Islet of Langerhans (tissue), 1 donor: ENCODE measurements around a stretch of chr12.

DNA sequence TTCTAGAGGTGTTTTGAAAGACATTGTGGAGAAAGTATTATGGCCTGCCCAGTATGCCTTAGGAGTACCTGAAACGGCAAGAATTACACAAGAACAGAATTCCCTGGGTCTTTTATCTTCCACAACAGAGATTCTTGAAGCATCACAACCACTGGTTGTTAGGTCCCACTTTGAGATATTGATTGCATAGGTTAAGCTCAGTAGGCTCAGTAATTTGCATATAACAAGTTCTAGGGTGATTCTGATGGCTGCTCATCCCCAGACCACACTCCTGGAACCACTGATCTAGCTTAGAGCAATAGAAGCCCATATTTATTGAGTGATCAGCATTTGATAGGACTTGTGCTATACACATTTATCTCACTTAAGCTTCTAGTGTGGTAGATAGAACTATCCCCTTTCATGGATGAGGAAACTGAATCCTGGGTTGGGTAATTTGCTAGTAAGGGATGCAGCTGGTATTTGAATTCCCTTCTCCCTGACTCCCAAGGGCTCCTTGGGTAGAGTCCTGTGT lies 19.9 kb downstream of the POP5 start:
- RRBS = no CpG with 5 or more reads among the region's 1 CpG

DNA sequence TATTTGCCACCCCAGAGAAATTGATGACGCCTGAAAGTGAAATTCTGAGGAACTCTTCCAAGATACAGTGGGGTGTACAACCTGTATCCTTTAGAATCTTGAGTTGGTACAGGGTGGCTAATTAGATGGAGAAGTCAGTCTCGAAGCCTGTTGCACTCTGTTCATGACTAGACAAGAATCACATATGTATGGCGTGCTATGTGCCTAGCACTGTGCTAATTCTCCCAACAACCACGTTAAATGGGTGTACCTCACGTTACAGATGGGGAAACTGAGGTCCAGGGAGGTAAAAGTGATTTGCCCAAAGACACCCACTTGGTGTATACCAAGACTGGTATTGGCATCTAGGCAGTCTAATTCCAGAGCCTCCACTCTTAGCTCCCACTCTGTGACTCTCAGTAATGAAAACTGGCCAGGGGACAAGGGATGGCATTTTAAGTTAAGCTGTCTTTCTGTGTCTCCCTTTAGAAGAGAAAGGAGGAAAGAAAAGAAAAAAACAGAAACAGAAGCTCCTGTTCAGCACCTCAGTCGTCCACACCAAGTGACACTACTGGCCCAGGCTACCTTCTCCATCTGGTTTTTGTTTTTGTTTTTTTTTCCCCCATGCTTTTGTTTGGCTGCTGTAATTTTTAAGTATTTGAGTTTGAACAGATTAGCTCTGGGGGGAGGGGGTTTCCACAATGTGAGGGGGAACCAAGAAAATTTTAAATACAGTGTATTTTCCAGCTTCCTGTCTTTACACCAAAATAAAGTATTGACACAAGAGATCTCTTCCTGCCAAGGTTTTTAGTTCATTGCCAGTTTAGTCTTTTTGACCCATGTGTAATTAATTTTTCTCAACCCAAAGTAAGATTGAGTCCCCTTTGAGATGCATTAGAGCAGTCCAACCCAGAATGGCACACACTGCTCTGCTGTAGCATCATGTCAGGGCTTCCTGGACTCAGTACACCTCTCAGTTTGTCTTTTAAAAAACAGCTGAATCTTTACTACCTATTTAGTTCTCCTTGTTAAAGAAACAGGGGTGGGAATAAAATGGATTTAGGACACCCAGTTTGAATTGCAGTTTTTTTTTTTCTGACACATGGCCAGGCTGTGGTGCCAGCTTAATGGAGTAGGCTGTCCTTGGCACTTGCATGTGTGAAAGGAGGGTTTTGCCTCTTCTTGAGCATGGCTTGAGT lies 4.7 kb downstream of the POP5 start:
- RRBS = no CpG with 5 or more reads among the region's 6 CpGs

- RRBS = no CpG with 5 or more reads among the region's 4 CpGs
Measured at GRCh38 chr12:120590991-120591353, 9.8 kb upstream of the POP5 start.

GRCh38 chr12:120668755-120669945 lies 17.8 kb upstream of the MLEC start:
- RRBS = no CpG with 5 or more reads among the region's 22 CpGs

DNA sequence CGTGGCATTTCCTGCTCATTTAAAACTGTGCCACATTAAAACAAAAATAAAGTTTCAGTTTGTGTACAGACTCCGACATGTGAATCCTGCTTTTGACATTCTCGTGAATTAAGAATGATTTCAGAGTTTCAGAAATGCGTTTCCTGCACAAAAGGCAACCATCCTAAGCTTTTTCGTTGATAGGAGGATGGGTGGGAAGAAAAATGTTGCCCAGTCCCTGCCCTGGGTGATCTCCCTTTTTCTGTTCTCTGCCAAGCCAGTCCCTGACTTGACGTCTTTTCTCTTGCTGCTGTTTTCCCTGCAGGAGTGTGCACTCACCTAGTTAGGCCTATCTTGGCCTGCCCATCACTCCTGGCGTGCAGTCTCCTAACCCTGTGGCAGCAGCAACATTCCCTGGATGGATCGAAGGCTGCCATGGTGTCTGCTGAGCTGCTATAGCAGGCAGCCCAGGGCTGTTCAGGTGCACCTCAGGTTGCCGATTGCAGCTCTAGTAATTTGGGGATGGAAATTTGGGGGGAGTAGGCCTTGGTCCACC lies 1.1 kb downstream of the UNC119B start:
- RRBS = no CpG with 5 or more reads among the region's 9 CpGs

DNA sequence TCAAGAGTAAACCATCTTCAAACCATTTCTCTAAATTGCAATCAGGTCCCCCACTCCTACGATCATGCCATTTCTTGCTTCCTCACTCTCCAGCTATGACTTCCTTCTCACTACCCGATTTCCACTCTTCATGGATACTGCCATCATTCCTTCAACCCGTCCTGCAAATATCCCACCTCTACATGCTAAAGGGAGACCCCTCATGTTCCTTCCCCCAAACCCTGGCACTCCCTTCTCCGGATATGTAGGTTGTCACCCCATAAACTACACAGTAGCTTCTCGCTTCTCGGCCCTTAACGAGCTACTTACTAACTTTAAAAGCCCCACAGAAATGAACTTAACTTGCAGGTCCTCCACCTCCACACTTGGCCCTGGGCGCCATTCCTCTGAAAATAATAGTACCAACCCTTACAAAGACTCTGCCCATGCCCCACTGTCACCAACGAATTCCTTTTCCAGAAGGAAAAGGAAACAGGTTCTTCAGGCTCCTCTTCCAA lies 1.4 kb downstream of the SPPL3 start:
- RRBS = no CpG with 5 or more reads among the region's 9 CpGs

GRCh38 chr12:120979645-120980178 lies 1.4 kb downstream of the HNF1A start:
- RRBS = no CpG with 5 or more reads among the region's 9 CpGs

DNA sequence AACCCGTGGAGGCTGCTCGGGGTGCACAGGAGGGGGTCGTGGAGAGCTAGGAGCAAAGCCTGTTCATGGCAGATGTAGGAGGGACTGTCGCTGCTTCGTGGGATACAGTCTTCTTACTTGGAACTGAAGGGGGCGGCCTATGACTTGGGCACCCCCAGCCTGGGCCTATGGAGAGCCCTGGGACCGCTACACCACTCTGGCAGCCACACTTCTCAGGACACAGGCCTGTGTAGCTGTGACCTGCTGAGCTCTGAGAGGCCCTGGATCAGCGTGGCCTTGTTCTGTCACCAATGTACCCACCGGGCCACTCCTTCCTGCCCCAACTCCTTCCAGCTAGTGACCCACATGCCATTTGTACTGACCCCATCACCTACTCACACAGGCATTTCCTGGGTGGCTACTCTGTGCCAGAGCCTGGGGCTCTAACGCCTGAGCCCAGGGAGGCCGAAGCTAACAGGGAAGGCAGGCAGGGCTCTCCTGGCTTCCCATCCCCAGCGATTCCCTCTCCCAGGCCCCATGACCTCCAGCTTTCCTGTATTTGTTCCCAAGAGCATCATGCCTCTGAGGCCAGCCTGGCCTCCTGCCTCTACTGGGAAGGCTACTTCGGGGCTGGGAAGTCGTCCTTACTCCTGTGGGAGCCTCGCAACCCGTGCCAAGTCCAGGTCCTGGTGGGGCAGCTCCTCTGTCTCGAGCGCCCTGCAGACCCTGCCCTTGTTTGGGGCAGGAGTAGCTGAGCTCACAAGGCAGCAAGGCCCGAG lies 14.7 kb downstream of the C12orf43 start:
- RRBS = no CpG with 5 or more reads among the region's 19 CpGs

- RRBS = no CpG with 5 or more reads among the region's 13 CpGs
Measured at GRCh38 chr12:121210684-121211214, 820 bp downstream of the P2RX4 start.

DNA sequence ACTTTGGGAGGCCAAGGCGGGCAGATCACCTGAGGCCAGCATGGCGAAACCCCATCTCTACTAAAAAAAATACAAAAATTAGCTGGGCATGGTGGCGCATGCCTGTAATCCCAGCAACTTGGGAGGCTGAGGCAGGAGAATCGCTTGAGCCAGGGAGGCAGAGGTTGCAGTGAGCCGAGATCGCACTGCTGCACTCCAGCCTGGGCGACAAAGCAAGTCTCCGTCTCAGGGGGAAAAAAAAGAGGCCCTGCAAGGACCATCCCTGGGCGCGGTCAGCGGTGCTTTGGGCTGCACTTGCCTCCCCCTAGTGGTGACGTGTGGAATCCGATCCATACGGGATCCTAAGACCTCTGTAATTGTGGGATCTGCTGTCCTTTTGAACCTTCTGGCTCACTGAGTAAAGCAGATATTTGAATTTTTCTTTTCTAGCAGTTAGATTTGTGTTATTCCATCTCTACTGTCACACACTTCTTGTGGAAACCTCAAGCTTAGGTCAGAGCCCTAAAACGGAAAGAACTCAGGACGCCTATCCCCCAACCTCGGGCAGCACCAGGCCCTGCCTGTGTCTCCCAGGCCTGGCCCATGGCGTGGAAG lies 20.3 kb downstream of the P2RX4 start:
- RRBS = no CpG with 5 or more reads among the region's 18 CpGs

DNA sequence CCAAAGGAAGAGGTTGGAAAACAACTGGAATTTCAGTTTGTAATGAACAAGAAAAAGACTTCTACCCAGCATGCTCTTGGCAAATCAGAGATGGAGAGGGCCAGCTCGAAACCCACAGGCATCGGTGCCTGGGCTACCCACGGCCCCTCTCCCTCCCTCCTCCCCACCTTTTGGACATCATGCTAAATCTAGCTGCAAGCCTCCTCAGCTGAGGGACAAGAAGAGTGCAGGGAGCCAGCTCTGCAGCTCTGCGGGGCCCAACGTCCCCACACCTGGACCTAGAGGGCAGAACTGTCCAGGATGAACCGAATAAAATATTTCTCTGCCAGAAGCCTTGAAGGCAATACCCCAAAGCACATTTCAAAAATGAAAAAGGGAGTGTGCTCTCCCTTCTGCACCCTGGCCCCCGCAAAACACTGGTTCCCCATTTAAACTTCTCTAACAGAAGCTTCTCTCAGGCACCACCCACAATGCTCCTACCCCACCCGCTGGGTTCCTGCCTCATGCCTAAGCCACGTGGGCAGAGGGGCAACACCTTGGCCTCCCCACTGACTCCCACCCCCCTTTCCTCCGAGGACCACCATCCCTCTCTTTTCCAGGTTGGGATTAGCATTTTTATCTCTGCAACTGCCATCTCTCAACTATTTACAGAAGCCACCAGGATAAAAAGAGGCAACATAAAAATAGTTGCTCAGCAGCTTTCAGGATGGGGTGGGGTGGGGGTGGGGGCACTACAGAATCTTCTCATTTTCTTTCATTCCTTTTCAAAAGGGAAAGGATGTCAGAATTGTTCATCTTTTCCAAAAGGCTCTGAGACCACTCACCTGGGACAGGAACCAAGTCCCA lies 8.1 kb downstream of the CAMKK2 start:
- RRBS = no CpG with 5 or more reads among the region's 10 CpGs

DNA sequence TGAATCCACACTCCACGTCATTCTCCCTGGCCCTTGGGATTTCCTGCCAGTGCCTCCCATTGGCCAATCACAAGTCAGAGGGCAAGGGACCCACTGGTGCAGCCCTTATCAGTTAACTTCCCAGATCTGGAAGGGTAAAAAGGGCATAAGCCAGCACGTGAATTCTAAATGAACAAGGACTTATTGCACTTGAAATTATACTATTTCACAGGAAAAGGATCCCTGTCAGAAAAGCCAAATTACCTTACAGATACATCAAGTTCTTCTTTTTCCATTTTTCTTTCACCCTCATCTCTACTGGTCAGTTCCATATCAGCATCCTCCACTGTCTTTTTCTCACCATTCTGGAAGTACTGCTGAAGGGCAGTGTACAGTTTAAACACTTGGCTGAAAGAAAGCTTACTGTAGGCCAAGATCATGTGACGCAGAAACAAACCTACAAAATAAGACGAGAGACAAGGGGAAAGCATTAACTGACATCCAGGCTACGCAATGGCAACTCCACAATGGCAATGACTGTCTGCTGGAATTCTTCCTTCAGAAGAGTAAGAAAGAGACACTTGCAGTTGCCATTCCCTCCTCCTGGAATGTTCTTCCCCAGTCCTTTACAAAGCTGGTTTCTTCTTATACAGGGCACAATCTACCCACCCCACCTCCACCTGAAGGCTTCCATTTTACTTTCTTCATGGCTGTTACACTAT lies 6.5 kb downstream of the ANAPC5 start:
- RRBS = no CpG with 5 or more reads among the region's 5 CpGs

GRCh38 chr12:121550681-121551536 lies 29.9 kb downstream of the KDM2B start:
- RRBS = no CpG with 5 or more reads among the region's 17 CpGs

GRCh38 chr12:121582072-121582608 lies 1.3 kb upstream of the KDM2B start:
- RRBS = no CpG with 5 or more reads among the region's 11 CpGs

DNA sequence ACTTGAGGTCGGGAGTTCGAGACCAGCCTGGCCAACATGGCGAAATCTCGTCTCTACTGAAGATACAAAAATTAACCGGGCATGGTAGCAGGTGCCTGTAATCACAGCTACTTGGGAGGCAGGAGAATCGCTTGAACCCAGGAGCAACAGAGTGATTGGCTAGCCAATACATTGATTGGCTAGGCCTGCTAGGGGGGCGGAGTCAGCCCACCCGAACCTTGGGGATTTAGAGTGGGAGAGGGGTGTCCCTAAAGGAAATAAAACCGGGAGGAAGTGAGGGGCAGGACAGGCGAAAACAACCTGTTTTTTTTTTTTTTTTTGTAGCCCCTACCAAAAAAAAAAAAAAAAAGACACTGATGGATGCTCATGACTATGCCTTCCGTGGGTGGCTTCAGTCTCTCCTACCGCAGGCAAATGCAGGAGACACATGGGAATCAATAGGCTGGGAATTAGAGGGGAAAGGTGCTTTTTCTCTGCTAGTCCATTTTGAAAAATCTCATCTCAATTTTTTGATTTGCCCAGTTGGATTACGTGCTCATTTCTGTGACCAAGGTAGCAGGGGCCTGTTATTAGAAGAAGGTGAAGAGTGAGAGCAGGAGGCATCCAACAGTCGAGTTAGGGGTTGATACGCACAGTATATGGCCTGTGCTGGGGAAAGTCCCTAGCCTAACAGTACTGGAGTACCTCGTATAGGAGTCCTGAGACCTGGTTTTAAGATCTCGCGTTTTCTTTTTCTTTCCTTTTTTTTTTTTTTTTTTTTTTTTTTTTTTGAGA lies 4.7 kb downstream of the MORN3 start:
- RRBS = no CpG with 5 or more reads among the region's 18 CpGs

GRCh38 chr12:121773438-121773895 lies 20.0 kb downstream of the RHOF start:
- RRBS = 16% methylated on average over 3 of the region's 12 CpGs

DNA sequence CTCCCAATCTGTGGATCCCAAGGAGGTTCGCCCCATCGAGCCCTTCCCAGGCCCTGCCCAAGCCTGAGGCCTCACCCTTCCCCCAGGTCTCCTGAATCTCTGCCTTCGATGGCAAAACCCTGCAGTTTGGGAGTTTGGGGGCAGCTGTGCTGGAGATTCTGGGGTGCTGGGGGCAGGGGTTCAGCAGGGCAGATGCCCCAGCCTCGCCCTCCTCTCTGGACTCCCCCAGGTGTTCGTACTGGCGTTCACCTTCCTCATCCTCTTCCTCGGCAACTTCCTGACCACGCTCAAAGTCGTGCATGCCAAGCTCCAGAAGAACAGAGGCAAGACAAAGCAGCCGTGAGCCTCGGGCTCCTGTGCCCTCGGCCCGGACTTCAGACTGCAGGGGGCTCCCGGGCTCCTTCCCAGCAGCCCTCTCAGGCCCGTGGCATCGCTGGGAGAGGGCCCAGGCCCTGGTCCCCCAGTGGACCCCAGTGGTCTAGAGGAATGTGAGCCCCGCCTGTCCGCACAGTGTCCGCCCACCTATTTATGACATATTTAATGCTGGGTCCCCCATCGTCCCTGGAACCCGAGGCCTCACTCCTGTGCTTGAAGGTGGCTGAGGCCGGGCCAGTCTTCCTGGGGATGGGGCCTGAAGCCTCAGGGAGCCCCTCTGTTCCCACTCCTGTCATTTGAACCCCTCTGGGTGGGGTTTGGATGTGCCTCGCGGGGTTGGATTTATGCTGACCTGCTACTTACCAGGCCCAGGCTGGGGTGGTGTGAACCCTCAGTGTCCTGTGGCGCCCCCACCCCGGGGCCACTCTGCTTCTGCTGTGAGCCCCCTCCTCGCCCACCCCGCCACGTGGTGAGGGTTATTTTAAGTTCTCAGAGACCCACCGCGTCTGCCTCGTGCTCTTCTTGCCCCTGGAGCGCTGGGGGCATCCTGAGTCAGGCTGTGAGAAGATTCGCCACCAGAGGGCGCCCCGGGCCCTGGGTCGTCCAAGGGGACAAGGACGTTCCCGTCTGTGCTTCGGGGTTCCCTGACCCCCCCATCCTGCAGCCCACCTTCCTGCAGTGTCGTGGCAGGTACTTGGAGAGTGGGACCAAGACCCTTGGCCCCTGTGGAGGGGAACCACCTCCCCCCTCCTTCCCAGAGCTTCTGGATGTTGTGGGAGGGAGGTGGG lies 17.7 kb downstream of the RHOF start:
- RRBS = no CpG with 5 or more reads among the region's 41 CpGs

GRCh38 chr12:121776856-121777136 lies 16.7 kb downstream of the RHOF start:
- RRBS = no CpG with 5 or more reads among the region's 5 CpGs

DNA sequence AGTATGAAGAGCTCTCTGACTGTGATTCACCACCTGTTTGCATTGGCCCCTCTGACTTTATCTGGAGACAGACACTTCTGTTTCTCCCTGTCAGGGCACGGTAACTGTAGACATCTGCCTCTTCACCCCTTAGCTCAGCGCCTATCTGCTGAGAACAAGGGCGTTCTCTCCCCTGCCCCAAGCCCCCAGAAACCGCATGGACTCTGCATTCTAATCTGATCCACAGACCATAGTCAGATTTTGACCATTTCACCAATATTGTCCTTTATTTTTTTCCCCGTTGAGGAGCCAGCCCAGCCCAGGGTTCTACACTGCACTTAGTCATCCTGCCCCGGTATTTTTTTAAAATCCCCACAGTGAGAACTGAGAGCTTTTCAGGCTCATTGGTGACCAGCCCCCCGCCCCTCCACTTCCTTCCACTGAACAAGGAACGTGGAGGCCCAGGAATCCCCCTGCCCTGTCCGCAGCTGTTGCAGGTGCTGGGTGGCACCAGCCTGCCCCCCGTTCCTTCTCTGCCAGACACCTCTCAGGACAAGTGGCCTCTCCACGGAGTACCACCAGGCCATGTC lies 11.3 kb downstream of the RHOF start:
- RRBS = no CpG with 5 or more reads among the region's 11 CpGs

- RRBS = no CpG with 5 or more reads among the region's 11 CpGs
Measured at GRCh38 chr12:121785000-121785440, 8.5 kb downstream of the RHOF start.